Duodenum (tissue), 1 donor: ENCODE data around the gene CENPJ.

DNA sequence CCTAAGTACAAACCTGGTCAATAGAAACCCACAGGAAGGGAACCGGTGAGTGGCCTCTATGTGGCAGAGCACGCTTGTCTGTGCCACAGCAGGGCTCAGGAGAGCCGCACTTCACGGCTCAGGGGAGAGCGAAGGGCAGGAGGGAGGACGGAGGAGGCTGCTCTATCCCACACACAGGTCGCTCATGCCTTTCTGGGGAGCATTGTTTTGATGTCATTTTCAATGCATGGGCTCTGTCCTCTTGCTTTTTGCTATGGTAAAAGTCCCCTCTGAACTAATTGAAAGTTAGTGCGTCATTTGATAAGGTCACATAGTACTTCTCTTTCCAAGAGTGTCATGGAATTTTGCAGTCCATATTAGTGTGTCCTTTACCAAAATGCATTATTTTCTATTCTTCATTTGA, 57.3 kb downstream of the TNFRSF19 start:
- PRO-cap, result no peak

- PRO-cap, result no peak
These were observed 85.6 kb upstream of the SPATA13 start for GRCh38 chr13:24074860-24075350.

DNA sequence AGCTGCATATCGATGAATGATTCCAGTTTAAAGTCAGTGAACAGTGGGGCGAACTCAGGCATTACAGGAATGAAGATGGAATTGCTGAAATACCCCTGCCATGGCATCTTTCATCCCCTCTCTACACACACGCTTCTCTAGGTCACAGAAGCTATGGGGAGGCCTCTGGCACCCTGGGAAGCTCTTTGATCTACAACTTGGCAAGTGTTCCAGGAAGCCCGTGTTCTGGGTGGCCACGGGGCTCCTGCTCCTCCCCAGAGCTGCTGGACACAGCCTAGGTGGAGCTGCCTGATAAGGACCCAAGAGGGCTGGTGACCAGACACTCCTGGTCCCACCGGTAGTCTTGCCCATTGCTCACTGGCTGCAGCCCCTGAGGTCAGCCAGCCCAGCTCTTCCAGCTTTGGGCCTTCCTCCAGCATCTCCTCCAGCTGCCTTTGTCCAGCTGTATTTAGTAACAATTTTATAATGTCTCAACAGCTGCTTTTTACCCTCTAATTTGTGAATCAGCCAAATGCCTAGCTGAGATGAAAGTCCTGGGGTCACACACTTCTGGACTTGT, 72.9 kb upstream of the SPATA13 start:
- PRO-cap, result no peak

DNA sequence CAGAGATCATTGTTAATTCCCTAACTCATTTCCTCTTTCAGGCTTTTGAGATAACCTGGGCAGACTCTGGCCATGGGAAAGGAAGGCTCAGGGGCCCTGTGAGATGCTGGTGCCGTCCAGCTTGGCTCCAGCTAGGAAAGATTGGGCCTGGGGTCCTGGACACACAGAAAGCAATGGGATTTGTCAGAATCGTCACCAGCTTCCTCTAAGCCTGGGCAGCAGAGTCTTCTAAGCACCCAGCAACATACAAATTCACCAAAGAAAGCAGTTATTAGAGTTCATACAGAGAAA, 36.7 kb upstream of the SPATA13 start:
- PRO-cap, result no peak

GRCh38 chr13:24148528-24149181, 11.9 kb upstream of the SPATA13 start:
- PRO-cap, result no peak

- PRO-cap, result no peak
These were observed 637 bp upstream of the SPATA13 start for GRCh38 chr13:24159744-24160421.

DNA sequence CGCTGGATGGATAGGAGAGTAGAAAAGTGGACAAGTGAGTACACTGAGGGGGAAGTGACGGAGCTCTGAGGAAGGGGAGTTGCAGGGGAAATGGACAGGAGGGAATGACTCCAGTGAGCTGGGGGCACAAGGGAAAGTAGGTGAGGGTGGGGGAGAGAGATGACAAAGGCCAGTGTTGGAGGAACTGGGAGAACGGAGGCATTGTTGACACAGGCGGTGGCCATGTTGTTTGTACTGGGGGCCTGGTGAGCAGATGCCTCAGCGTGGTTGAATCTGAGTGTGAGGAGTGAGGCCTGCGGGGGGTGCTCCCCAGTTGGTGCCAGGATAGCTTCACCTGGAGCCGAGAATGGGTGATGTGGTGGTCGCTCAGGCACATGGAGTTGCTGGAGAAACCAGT, 32.6 kb downstream of the SPATA13 start:
- PRO-cap, result no peak

DNA sequence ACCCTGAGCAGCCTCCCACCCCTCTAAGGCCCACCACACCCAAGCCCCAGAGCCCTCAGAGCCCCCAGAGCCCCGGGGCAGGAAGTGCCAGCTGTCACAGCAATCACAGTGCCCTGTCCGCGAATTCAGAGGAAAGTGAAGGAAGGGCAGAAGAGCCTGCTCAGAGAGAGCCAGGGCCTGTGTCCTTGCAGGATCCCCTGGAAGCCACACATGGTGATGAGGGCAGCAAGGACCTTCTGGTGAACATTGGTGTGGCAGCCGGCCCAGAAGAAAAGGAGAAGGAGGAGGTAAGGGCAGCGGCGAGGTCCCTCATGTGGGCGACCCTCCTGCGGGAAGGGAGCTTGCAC, 63.7 kb downstream of the SPATA13 start:
- PRO-cap, result no peak

GRCh38 chr13:24251294-24251889, 58.0 kb upstream of the C1QTNF9 start:
- PRO-cap, result bidirectional peak, plus-strand start at chr13:24251673, minus-strand start at chr13:24251528

DNA sequence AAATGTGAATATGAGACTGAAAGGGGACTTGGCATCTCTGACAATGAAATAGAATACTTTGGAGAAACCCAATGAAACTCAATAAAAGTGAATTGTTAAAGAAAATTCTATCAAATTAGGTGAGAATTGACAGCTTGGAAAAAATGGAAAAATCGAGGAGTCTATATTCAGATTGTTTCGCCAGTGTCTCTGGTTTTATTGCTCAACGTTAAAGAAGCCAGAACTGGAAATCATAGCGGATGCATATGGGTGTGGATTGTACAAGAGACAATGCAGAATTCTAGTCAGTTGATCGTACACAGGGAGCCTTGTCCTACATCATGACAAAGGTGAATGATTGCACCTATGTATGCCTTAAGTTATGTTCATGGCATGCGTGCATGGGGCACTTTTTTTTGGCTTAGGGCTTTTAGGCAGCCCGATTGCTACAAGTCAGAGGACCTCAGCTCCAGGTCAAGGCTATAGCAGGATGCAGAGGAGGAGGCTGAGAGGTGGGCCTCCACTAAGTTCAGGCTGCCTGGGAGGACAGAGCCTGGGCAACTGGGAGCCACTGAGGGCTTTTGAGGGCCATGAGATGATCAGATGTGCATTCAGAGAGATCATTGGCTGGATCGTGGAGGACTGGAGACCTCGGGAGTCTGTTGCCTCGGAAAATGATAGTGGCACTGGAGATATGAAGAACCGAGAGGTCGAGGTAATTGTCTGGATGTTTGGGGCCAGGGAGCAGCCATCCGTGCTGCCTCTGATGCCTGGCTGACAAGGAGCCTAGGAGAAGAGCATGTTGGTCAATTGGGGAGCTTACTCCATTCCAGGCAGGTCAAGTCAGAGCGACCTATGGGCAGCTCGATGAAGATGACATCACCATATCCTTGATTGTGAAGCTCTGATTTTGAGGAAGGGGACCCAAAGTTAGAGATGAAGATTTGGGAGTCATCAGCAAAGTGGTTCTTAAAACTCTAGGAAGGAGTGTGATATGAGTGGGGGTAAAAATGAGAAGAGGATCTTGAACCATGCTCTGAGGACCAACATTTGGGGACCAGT, 48.5 kb upstream of the C1QTNF9 start:
- PRO-cap, result no peak

DNA sequence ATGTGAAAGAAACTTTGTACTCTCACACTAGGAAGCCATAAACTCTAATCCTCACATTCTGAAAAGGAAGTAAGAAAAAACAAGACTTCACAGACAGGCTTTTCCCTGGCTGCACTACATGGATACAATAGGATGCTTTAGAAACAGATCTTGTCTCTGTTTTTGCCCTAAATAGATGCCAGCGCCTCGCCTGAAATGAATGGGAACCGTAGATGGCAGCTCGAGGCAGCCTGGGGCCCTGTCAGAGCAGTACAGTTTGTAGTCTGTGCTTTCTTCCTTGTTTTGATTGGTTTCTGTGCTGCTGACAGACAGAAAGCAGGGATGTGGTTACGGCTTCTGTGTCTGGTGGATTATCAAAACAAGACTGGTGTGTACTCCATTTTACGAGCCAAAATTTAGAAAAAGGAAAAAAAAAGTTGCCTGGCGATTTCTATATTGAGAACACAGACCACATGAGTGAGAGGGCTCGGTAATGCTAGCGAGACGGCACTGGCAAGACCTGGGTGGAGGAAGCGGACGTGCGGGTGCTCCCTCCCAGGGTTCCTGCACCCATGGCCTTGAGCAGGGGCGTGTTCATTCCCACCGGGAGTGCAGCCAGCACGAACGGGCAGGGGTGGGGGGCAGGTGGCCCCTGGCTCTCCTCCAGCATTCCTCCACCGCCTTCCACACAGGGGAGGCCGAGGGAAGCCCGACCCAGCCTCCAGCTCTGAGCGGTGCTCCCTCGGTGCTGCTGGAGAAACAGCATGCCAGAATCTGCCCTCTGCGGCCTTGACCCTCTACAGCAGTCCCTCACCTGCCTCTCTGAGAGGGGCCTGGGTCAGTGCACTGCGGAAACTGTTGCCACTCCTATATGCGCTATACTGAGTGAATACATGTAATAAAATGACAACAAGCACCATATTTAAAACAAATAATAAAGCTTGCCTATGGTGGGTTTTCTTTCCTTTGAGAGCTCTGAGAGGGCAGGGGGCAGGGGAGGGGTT, 37.5 kb upstream of the C1QTNF9 start:
- PRO-cap, result bidirectional peak, plus-strand start at position 495 of the sequence, minus-strand start at position 232 of the sequence

DNA sequence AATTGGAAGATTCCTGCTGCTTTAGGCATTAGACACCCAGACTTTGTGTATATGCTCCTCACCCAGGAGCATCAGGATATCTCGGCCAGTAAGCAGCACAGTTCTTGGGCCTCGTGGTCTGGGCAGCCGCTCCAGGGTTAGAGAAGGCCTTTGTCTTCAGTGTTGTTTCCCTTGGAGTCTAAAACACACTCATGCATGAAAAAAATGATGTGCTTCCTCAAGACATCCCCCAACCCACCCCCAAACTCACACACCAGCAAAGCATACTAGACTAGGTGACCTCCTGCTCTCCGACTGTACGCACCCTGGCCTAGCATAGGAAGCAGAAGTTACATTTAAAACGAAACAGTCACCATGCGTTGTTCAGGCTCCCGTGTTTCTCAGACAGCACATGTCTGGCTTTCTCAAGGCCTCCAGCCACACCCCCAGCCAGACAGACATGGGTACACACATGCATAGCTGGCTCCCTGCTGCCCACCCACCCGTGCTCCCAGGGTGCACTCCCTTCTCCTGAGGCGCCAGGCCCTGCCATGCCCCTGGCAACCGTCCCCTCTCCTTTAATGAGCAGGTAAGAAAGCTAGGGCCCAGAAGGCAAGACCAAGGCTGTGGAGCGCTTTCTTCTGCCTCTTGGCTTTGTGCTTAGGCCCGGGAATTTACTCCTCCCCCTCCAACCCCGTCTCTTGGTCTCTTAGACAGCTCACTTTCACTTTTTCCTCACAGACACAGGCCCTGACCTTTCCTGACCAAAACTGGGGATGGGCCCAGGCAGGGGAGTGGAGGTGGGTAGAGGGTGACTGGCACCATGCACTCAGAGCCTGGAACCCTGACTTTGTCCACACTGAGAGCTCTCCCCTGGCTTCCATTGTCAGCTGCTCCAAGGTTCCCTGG, 28.6 kb upstream of the C1QTNF9 start:
- PRO-cap, result no peak

DNA sequence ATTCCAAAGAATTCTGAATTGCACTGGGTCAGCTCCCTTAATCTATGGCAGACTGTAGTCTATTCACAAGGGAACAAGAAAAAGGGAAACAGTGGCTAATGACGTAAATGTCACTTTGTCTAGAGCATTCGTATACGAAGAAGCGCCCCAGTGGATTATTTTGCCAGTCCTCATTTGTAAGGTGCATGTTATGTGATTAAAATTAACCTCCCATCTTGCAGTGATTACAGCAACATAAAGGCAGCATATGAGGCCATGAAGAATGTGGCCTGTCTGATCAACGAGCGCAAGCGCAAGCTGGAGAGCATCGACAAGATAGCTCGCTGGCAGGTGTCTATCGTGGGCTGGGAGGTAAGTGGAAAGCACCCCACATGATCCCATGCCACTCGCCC, 14.9 kb upstream of the C1QTNF9 start:
- PRO-cap, result no peak

GRCh38 chr13:24307045-24308117, 2.0 kb upstream of the C1QTNF9 start:
- PRO-cap, result no peak

DNA sequence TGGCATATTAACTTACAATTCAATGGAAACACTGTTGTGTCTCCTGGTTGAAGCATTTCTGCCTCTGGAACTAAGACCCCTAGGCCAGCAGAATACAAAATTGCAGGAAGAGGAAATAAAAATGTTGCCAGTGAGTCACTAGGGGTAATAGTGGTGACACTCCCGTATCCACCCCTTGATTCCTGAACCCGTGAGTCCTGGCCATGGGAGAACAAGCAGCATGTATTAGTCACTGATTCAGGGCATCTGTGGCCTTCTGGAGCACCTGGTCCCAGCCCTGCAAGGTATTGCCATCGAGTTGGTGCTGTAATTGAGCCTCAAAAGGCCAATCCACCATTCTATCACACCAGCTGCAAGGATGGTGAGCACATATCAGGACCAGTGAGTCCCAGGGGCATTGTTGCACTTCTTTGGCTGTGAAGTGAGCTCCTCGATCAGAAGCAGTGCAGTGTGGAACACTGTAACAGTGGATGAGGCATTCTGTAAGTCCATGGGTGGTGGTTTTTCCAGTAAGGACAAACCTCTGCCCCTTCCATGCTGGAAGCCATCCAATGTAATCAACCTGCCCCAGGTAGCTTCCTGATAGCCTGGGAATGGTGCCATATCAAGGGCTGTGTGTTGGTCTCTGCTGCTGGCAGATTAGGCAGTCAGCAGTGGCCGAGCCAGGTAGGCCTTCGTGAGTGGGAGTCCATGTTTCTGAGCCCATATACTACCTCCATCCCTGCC, 39.5 kb downstream of the C1QTNF9 start:
- PRO-cap, result bidirectional peak, plus-strand start at position 191 of the sequence, minus-strand start at position 94 of the sequence

GRCh38 chr13:24469456-24469870, 43.1 kb downstream of the PARP4 start:
- PRO-cap, result no peak

DNA sequence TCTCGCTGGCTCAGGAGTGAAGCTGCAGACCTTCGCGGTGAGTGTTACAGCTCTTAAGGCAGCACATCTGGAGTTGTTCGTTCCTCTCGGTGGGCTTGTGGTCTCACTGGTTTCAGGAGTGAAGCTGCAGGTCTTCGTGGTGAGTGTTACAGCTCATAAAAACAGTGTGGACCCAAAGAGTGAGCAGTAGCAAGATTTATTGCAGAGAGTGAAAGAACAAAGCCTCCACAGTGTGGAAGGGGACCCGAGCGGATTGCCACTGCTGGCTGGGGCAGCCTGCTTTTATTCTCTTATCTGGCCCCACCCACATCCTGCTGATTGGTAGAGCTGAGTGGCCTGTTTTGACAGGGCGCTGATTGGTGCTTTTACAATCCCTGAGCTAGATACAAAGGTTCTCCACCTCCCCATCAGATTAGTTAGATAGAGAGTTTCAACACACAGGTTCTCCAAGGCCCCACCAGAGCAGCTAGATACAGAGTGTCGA, 47.3 kb upstream of the PARP4 start:
- PRO-cap, result no peak

DNA sequence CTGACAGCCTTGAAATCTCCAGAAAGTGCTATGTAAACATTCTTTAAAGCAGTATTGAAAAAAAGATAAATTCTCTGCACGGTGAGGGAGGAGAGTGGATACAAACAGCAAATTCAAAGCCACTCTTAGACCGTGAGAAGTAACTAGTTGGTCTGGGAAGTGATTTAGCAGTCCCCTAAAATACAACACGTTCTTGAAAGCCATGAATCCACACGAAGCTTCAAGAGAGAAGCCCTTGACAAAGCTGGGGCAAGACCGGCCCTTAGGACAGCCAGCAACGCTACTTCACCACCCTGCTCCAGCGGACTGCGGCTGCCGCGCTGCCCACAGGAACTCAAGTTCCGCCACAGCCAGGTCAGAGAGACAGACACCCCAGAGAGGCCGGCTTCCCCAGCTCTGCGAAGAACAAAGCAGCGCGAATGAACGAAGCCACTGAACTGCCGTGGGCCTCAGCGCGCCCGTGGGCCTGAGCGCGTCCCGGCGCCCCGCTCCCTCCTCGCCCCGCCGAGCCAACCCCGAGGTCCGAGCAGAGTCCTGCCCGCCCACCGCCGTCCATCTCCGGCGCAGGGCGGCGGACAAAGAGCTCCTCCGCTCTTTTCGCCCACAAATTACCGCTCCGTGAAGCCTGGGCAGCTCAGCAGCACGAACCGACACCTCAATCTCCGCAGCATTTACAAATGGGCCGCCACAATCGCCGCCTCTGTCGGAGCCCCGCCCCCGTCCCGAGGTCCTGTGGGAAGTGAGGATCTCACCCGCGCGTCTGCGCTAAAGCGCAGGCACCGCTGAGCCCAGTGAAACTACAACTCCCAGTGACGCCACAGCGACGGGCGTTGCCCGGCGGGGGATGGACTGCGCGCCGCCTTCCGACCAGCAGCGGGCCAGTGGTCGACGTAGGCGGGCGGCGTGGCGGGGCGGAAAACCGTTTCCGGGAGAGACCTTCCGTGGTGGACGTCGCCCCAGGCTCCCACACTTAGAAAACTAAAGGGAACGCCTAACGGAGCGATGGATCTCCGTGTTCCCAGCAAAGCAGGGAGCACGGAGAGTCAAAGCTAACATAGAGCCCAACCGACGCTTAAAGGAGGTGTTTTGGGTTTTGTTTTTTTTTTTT, at the start of gene CENPJ:
TSS of gene CENPJ (minus strand) at position 713 of the 1,108 bp plus-strand sequence.
- PRO-cap, result bidirectional peak, plus-strand start at position 916 of the sequence, minus-strand start at position 649 of the sequence

DNA sequence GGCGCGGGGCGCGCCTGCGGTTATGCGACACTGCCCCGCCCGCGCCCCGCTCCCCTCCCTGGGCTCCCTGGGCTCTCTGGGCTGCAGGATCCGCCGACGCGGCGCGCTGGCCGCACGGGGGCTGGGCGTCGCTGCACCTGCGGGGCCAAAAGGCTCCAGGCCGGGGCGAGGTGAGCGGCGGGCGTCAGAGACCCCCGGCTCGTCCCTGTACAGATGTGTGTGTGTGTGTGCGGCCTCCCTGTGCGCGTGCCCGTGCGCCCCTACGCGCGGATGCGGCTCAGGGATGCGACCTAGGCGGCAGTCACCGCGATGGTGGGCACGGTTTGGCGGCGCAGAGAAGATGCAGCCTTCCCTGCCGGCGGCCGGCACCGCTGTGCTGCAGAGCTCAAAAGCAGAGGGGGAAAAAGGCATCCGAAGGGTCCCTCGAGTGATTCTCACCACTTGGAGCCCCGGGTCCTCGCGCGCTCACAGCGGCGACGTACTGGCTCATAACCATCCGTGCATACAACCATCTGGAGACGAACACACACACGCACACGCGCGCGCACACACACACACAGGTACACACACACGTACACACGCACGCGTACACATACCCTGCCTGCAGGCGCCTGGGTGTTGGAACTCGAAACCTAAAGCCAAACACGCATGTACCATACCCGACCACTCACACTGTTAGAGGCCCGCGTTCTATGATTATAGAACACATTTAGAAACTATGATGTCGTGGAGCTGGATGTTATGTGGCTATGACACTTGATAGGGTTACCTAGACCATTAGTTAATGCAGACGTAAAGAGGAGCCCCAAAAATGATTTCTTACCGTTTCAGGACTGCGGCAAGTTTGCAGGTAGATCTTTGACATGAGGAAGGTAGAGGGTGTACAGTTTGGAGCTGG, 812 bp downstream of the ATP8A2 start:
- PRO-cap, result no peak

DNA sequence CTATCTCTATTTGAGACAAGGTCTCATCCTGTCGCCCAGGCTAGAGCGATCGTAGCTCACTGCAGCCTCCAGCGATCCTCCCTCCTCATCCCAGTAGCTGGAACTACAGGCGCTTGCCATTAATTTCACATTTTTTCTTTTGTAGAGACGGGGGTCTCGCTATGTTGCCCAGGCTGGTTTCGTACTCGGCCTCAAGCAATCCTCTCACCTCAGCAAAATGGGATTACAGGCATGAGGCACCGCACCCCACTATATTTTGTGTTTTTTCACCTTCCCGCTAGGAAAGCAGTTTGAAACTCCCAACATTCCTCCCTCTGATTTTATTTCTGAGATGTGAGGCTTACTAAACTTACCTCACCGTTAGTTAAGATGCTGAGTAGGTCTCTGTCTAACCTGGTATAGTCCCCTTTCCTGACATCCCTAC, 560 bp upstream of the RNF6 start:
- PRO-cap, result no peak